ENCODE results near the genes CCDC127, SLC9A3, BRD9 and SLC6A19.

GRCh38 chr5:14594-14948, 77.4 kb upstream of the PLEKHG4B start:
- PRO-cap = bidirectional peak, plus-strand start at chr5:15095, minus-strand start at chr5:14822

GRCh38 chr5:217373-218459, at the start of gene CCDC127:
Gene CCDC127 (minus strand): TSS chr5:218153.
- PRO-cap = unidirectional peak, plus-strand start at chr5:217711; bidirectional peak, plus-strand start at chr5:217889, minus-strand start at chr5:217872; bidirectional peak, plus-strand start at chr5:218352, minus-strand start at chr5:218148

DNA sequence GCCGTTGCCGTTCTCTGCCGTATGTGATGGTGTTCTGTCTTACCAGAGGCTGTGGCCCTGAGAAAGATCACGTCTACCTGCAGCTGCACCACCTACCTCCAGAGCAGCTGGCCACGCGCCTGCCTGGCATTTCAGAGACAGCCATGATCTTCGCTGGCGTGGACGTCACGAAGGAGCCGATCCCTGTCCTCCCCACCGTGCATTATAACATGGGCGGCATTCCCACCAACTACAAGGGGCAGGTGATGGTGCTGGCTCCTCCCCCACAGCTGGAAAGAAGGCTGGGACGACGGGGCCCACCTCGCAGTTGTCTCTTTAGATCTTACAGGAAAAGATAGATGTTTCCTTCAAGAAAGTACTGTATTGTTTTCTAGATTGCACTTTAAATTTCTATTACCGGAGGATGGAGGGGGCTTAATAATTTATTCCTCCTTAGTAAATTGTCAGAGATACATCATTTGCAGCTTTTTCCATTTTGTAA, 17.0 kb downstream of the SDHA start:
- PRO-cap = no peak

DNA sequence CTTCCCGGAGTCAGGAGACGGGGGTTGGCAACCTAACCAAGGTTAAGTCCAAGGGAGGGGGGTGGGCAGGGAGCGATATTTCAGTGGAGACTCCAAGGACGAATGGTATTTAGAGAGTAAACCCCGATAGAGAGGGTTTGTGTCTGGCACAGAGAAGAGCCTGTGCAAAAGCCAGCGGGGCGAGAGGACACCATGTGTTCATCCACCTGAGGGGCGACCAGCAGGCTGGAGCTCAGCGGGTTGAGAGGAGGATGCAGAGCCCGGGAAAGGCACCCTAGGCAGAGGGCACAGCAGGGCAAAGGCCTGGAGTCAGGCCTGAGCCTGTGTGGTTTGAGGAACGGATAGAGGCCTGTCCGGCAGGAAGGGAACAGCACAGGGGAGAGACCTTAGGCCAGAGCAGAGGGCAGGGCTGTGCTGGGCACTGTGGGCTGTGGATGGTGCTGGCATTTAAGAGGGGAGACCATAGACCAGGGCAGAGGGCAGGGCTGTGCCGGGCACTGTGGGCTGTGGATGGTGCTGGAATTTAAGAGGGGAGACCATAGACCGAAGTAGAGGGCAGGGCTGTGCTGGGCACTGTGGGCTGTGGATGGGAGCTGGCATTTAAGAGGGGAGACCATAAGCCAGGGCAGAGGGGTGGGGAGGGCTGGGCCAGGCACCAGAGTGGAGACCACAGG, 8.6 kb downstream of the PDCD6 start:
- PRO-cap = no peak

GRCh38 chr5:325245-325764, 3.8 kb downstream of the AHRR start:
- PRO-cap = no peak

DNA sequence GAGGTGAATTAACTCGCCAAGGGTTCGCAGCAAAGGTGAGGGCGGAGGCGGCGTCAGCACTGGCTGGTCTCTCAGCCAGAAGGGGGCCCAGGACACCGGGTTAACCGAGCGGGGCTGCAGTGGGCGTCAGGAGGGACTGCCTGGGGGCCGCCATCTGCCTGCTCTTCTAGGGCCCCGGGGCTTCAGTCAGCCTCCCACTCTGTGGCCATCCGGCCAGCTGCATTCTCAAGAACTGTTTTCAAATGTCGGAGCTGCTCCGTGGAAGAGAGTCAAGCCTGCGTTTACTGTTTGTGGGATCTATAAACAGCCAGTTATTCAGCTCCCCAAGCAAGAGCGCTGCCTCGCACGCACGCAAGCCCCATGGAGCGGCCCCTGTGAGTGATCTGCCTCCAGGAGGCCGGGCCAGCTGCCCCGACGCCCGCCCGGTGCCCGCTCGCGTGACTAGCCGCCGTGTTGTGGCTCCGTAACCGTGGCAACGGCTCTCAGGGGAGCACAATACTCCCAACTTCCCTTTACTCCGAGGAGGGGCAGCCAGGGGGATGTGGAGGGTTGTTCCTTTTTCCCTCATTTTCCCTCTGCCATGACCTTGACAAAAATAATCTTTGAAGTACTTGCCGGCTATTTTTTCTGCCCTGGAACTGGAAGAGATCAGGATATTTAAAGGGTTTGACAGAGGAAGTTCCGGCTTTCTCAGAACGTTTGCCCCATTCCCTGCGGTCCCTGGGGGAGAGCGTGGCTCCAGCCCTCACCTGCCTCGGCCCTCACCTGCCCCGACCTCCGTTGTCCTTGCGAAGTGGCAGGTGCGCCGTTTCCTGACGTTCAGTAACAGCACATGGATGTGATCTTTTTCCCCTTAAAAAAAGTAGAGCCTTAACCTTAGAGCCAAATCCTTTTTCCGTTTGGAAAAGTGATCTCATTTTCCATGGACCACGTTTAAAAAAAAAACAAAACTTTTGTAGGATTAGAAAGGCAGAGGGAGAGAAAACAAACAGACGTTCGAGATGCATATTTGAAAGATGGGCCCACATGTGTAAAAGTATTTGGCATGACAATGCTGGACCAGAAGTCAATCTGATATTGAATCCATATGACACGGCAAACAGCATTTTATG, 43.0 kb upstream of the EXOC3 start:
- PRO-cap = bidirectional peak, plus-strand start at position 515 of the sequence, minus-strand start at position 380 of the sequence

DNA sequence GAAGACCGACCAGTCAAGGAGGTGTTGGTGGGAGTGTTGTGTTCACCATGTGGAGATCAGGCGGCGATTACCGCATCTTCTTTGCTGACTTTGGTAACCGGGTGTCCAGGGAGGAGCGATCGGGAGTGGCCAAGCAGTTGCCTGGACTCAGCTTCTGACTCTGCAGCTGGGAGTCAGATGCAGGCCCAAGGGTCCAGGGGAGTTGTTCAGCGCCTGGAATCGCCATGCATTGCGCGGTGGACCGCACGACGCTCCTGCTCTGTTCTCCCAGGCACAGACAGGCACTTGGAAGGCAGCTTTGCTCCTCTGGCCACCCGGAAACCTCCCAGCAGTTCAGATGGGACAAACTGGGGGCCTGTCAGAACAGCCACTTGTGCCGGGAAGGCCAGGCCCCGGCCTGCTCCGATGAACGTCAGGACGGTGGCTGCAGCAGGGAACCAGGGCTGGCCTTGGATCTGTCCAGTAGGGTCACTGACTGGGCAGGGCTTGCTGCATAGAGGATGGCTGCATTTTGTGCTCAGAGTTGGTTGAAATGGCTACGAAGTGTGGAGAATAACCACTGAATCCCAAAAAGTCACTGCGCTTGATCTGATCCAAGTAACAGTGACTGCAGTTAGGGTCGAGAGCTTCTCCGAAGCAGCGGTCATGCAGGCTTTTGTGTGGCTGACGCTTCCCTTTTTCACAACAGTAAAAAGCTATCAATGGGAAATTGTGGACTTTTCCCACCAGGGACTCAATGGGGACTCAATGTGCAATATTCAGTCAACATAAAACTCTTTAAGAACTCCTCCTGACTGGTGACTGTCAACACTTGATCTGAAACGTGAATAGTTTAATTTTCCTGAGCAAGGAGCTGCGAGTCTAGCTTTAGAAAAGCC, 28.4 kb downstream of the EXOC3 start:
- PRO-cap = no peak

DNA sequence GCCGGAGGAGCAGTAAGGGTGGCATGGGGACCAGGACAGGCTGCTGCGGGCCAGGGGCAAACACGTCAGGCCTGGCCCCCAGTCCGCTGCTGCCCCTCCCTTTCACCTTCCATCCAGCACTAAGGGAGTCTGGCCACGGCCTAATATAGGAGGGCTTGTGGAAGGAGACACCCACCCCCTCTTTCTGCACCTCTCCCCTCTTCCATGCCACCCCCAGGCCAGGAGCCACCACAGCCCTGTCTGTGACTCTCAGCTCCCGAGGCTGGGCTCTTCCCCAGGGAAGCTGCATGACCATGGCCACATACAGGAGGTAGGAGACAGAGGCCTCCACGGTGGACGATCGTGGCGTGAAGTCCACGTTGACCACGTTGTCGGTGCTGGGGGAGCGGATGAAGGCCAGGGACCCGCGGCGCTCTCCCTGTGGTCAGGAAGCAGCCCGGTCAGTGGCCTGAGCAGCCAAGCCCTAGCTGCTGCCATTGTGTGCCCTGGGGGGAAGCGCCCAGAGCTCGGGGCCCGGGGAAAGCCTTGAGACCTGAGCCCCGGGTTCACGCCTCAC, 34.1 kb downstream of the EXOC3 start:
- PRO-cap = no peak

GRCh38 chr5:524318-524729, at the start of gene SLC9A3:
Gene SLC9A3 (minus strand): TSS chr5:524449.
- PRO-cap = no peak

DNA sequence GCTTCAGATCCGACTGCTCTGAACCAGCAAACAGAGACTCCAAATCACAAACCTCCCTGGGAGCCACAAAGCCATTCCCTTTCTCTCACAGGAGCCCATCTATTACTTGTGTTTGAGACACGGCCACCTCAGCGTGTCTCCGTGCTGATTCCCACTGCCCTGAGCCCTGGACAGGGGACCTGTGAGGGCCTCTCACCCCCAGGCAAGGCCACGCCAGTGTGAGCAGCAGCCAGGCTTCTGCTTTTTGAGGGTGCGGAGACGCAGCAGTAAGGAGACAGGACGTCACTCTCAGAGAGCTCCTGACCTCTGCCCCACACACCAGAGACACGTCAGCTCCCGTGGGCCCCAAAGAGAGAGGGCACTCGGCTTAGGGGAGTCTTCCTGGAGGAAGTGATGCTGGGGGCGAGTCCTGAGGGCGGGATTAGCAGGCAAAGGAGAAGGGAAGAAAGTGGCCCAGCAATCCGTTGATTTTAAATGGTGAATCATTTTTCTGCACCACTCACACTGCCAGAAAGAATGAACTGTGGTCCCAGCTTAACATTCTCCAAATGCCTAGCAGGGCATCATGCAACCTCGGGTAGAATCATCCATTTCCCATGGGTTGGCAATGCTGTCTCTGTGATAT, 24.0 kb upstream of the SLC9A3 start:
- PRO-cap = no peak

DNA sequence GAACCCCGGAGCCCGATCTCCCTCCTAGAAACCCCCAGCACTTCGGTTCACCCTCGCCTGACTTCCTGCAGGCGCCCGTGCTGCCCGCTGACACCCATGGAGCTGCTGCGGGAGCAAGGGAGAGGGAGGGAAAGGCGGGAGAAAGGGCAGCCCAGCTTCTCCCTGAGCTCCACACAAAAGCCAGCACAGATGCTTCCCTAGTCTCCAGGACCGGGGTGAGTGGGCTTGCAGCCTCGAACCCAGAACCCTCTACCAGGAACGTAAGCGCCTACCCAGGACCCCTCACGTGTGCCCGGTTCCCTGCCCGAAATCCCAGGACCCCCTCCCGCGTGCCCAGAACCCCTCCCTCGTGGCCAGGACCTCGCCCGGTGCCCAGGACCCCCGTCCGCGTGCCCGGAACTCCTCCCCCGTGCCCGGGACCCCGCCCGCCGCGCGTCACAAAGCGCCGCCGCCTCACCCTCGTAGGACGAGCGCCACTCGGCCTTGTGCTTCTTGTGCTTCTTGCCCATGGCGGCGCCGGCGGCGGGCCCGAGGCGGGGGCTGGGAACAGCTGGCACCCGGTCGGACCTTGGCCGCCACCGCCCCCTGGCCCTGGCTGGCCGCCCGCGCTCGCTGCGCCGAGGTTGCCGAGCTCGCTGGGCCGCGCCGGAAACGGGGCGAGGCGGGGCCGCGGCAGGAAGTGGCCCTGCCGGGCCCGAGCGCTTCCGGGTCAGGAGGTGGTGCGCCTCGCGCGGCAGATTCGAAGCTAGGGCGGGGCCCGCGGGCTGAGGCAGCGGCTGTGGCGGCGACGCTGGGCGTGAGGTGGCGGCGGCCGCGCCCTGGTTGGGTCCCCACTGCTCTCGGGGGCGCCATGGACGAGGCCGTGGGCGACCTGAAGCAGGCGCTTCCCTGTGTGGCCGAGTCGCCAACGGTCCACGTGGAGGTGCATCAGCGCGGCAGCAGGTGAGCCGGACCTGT, at the start of gene BRD9:
Gene BRD9 (minus strand): TSS at position 653 of the 957 bp plus-strand sequence.
- PRO-cap = bidirectional peak, plus-strand start at position 200 of the sequence, minus-strand start at position 104 of the sequence; bidirectional peak, plus-strand start at position 438 of the sequence, minus-strand start at position 393 of the sequence; bidirectional peak, plus-strand start at position 736 of the sequence, minus-strand start at position 653 of the sequence

DNA sequence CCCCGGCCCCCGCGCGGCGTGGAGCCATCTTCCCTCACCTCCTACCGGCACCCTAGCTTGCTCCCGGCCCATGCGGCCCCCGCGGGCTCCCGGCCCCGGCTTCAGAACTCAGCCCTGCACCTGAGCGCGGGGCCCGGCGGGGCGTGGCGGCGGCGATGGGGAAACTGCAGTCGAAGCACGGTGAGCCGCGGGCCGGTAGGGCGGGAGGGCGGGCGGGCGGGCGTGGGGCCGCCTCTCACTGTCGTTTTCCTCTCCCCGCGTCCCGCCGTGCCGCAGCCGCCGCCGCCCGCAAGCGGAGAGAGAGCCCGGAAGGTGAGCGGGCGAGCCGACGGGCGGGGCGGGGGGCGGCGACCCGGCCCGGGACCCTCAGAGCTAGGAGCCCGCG, 293 bp downstream of the NKD2 start:
- PRO-cap = no peak

DNA sequence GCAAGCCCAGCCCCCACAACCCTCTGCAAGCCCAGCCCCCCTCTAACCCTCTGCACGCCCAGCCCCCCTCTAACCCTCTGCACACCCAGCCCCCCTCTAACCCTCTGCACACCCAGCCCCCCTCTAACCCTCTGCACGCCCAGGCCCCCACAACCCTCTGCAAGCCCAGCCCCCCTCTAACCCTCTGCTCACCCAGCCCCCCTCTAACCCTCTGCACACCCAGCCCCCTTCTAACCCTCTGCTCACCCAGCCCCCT, 13.8 kb downstream of the SLC12A7 start:
- PRO-cap = no peak

DNA sequence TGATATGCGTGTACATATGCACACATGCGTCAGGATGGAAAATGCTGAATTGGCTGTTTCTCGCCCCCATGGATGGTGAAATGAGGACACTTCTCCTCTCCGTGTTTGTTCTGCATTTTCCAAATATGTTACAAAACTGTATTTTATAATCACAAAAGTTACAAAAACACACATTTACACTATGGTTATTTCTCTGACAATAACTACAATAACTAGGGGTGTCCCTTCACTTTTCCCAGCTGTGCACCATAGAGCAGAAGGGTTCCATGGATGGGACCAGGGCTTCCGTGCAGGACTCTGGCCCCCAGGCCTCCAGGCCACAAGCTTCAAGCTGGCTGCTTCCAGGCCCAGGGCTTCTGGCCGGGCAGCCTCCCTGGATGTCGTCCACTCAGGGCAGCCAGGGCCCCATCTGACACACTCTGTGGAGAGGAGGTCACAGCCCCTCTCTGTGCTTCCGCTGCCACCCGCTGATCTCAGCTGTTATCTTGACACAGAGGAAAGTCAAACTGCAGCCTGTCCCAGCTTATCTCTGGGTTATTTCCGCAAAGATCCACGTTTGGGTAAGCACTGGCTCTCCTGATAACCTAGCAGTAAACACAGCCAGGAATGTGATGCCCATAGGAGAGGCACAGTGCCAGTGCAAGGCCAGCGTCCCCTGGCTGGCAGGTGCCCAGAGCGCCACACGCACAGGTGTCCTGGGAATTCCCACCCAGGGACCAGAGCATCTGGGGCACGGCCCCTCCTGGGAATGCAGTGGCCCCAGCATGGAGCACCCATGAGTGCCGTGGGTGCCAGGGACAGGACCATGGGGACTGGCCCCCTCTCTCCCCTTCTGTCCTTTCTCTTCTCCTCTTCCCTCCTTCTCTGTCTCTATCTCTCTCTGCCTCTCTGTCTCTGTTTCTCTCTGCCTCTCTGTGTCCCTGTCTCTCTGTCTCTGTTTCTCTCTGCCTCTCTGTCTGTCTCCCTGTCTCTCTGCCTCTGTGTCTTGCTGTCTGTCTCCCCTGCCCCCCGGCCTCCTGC, 15.7 kb upstream of the SLC6A19 start:
- PRO-cap = no peak

DNA sequence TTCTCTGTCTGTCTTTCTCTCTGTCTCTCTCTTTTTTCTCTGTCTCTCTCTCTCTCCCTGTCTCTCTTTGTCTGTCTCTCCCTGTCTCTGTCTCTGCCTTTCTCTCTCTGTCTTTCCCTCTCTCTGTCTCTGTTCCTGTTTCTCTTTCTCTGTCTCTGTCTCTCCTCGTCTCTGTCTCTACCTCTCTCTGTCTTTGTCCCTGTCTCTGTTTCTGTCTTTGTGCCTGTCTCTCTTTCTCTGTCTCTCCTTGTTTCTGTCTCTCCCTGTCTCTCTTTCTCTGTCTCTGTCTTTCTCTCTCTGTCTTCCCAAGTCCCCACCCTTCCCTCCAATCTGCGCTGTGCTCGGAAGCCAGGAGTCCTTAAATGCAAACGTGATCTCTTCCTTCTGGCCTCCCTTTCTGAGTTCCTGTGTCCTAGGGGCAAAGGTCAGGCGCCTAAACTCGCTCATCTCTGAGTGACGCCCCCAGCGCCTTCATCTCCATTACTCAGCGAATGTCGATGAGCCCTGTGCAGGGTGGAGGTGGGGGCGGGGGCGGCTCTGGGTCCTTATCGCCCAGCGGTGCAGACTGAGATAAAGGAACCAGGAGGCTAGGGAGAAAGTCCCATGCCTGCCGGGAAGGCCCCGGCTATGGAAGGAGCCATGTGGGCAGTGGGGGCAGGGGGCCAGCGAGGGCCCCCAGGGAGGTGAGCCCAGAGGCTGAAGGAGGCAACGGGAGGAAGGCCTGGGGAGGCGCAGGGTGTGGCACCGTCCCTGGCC, 1.6 kb upstream of the SLC6A19 start:
- PRO-cap = no peak

- PRO-cap = no peak
Observed at GRCh38 chr5:1201287-1201939, at the start of gene SLC6A19. Gene SLC6A19 (plus strand): TSS chr5:1201595.

DNA sequence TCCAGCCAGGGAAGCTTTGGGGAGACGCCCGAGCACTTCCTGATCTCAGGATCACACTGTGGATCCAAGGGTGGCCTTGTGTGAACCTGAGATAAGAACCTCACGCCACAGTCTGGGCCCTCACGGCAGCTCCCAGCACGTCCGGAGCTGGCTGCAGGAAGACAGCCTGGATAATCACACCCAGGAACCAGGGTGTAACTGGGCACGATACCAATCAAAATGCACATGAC, 14.3 kb downstream of the SLC6A18 start:
- PRO-cap = no peak

DNA sequence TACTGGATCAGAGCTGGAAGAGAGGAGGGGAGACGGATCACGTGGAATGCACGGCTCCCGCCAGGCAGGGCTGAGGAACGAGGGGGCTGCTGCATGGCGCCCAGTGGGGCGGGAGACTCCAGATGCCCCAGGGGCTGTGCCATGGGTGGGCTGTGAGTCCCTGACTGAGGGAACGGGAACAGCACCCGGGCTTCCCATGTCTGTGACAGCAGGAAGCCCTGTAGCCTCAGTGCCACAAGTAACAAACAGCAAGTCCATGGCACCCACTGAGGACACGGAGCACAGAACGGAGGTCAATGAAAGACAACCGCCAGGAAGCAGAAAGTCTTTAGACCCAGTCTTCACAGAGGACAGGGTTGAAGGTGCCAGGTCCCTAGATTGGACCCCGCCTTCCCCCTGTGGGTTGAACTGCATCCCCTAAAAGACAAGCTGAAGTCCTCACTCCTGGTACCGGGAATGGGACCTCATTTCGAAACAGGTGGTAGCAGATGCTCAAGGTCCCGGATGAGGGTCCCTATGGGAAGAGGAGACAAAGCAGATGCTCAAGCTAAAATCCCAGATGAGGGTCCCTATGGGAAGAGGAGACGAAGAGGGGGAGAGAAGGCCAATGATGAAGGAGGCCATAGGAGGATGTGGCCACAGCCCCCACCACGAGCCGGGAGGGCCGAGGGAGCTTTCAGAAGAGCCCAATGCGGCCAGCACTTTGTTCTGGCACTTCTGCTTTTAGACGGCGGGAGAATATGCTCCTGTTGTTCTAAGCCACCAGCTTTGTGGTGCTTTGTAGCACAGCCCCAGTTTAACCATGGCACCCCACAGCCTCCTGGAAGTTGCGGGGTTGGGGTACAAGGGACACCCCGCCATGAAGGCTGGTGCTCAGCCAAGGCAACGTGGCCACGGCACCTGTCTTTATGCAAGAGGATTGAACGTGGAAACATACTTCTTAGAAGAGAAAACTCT, 33.6 kb downstream of the LPCAT1 start:
- PRO-cap = no peak

- PRO-cap = no peak
Observed at GRCh38 chr5:1516187-1516702, 7.5 kb downstream of the LPCAT1 start.

DNA sequence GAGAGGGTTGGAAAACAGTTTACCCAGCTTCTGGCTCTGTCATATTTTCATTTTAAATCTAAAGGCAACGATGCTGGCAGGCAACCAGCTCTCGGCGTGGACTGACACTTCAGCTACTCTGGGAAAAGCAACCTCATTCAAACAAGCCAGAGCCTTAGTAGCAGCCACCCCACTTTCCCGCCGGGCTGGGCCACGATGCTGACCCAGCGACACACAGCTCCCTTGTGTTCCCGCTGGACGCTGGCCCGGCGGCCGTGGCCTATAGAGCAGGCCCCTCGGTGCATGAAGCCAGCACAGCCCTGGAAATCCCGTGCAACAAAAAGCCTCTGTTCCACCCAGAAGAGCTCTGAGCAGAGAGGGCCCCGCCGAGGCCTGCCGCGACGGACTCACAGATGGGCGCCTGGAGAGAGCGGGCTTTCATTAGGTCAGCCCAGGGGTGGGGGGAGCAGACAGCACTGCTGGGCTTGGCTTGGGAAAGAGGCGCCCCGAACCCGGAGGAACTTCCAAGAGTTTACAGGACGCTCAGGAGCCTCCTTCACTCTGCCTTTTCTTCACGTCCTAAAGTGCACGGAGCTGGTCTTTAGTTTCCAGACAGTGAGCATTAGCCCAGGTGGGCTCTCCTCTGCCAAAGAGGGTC, 29.1 kb upstream of the LPCAT1 start:
- PRO-cap = no peak